PC-3 (cell line): ENCODE results near the genes CABP5 and PLA2G4C.

DNA sequence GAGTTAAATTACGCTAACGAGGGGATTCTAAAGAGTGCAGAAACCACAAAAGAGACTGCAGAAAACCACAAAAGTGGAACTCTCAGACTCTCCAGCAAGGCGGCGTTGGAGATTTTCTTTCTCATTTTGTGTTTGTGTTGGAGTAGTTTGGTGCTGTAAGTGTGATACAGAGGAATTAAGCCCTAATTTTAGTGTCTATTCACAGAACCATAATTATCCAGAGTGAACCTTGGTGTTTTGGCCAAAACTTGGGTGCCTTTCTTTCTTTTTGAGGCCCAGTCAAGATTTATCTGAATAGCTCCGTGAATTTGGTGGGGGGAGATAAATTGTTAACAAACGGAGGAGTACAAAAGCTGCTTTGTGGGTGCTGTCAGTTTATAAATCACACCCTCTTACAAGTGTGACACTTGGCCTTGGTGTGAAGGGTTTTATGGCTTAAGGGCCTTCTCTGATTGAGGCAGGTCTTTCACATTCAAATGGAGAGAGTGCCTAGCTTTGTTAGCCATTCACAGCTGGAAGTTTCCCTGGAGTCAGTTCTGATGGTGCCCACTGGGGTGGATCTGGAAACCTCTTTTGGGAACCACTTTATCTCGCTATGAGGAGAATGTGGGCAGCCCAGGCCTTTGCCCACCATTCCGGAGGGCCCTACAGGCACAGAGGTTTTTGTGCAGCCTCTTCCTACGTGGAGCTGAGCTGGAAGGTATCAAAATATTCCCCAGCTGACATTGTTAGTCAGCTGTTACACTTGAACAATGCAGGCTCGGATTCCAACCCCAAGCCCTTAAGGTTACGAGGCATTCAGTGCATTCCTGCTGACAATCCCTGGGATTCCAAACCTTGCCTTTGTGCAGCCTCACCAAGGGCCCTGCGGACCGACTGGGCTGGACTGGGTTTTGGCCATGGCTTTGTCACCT lies 26.6 kb downstream of the SAE1 start:
- RAMPAGE, long total RNA = no peak

DNA sequence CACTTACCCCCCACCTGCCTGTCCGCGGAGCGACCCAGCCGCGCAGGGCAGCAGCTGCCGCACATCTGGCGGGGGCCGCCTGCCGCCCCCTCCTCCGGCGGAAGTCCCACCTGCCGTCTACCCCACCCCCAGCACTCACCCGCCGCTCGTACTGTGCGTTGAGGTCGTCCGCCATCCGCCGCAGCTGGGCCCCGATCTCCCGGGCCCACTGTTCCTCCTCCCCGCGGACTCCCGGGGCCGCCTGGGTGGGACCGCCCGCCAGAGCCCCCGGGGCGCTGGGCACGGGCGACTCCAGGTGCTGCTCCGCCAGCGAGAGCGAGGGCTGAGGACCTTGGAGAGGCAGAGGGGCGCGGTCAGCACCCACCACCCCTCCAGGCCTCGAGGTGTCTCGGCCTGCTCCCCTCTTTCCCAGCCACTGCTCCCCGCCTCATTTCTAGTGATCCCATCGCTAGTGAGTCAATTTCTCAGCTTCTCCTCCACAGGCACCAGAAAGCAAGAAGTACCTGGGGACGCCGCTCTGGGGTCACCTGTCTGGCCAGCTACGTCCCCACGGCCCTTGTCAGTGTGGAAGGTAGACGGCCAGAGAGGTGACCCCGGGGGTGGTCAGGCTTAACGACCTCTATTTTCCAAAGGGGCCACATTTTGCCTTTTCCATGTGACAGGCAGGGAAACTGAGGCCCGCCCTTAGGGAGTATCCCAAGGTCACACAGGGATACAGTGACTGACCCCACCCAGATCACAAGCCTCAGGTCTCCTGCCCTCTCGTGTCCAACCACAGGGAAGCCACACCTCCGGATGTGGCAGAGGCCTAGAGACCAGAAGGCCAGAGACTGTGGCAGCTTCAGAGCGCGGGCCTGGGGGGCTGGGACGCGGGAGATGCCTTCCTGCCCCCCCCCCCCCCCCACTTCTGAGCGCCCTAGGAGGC lies 4.3 kb downstream of the BBC3 start:
- RAMPAGE, long total RNA = no peak

GRCh38 chr19:47239591-47240023 lies 8.6 kb upstream of the BBC3 start:
- RAMPAGE, long total RNA = no peak

DNA sequence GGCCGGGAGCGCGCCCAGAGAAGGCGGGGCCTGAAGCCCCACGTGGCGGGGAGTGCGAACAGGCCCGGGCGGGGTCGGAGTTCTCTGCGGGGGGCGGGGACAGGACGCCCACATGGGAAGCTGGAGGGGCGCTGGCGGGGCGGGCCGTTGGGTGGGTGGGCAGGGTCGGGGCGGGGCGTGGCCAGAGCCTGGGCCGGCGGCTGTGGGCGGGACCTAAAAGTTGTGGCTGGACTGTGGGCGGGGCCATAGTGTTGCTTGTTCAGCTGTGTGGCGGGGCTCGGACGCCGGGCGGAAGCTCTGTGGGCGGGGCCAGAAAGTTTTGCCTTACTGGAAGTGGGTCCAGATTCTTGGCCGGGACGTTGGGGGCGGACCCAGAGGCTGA lies 292 bp downstream of the CCDC9 start:
- RAMPAGE, long total RNA = no peak

DNA sequence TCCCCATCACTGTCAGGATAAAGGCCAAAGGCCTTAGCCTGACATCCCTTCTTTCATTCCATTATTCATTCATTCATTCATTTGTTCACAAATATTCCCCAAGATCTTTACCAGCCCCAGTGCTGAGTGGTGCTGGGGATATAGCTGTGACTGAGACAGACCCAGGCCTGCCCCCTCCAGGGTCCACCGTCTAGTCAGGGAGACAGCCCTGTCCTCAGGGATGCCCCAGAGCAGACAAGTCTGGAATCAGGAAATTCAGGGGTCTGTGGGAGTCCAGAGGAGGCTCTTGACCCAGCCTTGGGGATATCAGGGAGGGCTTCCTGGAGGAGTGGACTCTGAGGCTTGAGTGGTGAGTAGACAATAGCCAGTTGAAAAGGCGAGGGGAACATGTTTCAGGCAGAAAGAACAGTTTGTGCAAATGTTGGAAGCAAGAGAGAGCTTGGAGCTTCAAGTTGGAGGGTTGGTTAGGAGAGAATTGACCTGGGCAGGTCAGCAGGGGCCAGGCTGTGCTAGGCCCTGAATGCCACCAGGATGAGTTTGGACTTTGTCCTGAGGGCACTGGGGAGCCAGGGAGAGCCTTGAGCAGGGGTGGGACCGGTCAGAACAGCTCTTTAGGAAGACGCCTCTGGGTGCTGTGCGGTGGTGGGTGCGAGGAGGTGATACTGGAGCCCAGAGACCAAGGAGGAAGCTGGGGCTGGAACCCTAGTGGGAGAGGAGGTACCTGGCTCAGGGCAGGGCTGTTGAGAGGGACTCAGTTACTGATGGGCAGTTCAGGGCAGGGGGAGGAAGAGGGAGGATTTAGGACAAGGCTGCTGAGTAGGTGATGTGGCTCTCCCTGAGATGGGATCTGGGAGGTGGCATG lies 2.7 kb downstream of the CCDC9 start:
- RAMPAGE, long total RNA = no peak

DNA sequence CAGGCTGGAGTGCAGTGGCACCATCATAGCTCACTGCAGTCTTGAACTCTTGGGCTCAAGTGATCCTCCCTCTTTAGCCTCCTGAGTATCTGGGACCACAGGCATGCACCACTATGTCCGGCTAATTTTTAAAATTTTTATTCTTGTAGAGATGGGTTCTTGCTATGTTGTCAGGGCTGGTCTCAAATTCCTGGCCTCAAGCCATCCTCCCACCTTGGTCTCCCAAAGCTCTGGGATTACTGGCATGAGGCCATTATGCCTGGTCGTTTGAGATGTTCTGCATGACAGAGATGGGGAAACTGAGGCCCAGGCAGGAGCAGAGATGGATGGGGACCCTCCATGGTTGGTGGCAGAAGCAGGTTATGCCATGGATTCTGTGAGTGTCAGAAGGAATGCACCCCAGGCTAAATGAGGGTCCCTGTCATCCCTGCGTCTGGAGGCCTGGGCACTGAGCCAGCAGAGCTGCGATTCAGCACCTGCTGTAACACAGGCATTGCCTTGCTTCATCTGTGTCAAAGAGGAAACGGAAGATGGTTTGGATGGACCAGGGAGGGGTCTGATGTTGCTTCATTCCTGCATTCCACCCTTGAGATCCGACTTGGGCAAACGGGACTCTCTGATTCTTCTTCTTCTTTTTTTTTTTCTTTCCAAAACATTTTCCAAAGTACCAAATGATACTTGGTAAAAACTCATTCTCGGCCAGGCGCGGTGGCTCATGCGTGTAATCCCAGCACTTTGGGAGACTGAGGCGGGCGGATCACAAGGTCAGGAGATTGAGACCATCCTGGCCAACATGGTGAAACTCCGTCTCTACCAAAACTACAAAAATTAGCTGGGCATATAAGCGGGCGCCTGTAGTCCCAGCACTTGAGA lies 1.1 kb downstream of the C5AR1 start:
- RAMPAGE, long total RNA = no peak

- RAMPAGE, long total RNA = no peak
These were observed 4.9 kb downstream of the C5AR2 start for GRCh38 chr19:47336735-47337378.

- RAMPAGE, long total RNA = no peak
These were observed 33.2 kb downstream of the DHX34 start for GRCh38 chr19:47382422-47382695.

DNA sequence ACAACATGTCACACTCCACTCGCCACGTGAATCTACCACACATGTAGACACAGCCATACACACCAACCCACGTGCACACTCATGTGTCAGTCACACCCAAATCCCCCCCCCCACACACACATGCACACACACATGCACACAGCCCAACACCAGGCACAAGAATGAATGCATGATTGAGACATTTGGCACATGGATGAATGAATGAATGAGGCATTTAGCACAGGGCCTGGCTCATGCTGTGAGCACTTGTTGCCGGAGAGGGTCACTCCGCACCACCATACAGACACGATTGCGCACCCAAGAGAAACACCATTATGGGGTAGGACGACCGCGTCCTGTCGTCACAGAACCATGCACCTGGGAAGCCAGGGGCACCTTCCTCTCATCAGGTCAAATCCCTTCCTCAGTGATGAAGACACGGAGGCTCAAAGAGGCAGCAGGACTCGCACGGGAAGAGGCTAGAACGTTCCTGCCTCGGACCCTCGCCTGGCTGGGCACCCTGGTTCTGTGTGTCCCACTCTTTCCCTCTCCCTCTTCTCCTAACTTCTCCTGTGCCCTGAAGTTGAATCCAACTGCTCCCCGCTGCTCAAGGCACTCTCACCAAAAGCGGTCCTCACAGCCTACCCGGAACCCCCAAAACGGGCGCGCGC lies 1.4 kb downstream of the MEIS3 start:
- RAMPAGE, long total RNA = no peak

GRCh38 chr19:47495314-47495773 lies 11.3 kb upstream of the KPTN start:
- RAMPAGE, long total RNA = no peak

DNA sequence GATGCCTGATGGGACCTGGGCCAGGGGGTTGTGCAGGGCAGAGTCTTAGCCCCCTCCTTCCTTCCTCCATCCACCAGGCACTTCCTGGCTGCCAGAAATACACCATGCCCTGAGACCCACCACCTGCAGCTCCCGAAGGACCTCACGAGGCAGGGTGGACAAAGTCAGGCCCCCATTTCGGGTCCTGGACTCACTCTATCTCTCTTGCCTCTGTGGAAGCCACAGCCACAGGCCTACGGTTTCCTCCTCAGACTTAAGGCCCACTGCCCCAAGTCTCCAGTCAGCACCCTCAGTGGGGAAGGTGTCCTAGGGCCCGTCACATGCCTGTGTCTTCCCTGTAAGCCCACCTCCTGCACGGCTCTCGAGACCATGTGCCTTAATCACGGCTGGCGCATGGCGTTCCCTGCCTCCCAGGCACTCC lies 7.5 kb downstream of the NAPA start:
- RAMPAGE, long total RNA = no peak

- RAMPAGE, long total RNA = no peak
These were observed 2.3 kb downstream of the NAPA start for GRCh38 chr19:47512127-47513327.

DNA sequence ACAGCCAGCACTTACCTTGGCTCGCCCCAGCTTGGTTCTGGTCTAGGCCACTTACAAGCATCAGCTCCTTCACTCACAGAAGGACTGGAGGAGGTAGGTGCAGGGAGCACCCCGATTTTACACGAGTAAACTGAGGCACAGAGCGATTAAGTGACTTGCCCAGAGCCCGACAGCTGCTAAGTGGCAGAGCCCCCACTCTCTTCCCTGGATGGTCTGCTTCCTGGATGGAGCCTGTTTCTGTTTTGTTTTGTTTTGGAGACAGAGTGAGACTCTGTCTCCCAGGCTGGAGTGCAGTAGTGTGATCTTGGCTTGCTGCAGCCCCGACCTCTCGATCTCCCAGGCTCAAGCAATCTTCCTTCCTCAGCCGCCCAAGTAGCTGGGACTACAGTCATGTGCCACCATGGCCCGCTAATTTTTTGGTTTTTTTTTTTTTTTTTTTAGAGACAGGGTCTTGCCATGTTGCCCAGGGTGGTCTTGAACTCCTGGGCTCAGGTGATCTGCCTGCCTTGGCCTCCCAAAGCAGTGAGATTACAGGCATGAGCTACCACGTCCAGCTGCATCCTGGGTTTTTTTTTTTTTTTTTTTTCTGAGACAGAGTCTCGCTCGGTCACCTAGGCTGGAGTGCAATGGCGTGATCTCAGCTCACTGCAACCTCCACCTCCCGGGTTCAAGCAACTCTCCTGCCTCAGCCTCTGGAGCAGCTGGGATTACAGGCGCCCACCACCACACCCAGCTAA lies 17.4 kb downstream of the BICRA start:
- RAMPAGE, long total RNA = no peak

GRCh38 chr19:47633382-47633986 lies 24.6 kb downstream of the BICRA start:
- RAMPAGE, long total RNA = no peak

DNA sequence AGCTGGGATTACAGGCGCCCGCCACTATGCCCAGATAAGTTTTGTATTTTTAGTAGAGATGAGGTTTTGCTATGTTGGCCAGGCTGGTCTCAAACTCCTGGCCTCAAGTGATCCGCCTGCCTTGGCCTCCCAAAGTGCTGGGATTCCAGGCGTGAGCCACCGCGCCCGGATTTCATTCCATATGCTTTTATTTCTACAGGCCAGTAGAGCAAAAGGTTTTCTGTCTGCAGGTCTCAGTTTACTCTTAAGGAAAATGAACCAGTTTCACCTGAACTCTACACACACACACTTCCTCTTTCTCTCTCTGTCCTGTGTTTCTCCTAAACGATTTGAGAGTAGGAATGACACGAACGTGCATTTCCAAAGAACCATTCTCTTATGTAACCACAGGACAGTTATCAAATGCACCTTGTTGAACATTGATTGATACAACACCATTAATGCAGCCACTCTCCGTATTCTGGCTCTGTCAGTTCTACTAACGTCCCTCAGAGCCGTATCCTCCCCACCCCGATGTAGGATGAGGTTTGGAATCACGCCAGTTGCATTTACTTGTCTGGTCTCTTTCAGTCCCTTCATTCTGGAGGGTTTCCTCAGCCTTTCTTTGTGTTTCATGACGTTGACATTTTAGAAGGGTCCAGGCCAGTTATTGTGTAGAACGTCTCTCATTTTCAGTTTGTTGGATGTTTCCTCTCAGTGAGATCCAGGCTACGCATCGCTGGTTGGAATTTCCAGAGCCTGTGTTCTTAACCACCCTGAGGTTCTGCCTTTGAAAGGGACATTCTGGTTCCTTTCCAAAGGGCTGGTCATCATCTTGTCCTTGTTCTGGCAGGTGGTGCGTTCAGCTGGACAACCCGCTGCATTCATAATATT lies 35.9 kb downstream of the BICRA start:
- RAMPAGE, long total RNA = no peak

- RAMPAGE, long total RNA = no peak
These were observed 3.5 kb downstream of the SELENOW start for GRCh38 chr19:47781941-47782467.

DNA sequence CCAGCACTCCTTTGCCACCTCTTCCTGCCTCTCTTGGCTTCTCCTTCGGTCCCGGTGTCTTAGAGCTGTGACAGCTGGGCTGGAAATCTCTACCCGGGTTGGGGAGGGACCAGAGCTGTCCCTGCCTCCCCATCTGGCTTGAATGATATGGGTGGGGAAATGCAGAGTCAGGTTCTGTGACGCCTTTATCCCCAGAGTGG lies at the start of gene CABP5:
Gene CABP5, minus strand, starts transcription at position 69 of the 200 bp plus-strand sequence.
- RAMPAGE, long total RNA = no peak

- RAMPAGE, long total RNA = no peak
These were observed at the start of gene PLA2G4C for GRCh38 chr19:48110214-48111089. PLA2G4C (minus strand) TSS chr19:48110817.

- RAMPAGE, long total RNA = no peak
These were observed 618 bp upstream of the PLA2G4C start for GRCh38 chr19:48111249-48111621.

GRCh38 chr19:48186508-48187070 lies 16.1 kb downstream of the ZSWIM9 start:
- RAMPAGE, long total RNA = no peak